Measurements from ENCODE around the gene INPP1.

- PRO-cap = no peak
- RAMPAGE, long total RNA = no peak
These were observed 37.9 kb upstream of the COL5A2 start for GRCh38 chr2:189217412-189217994.

GRCh38 chr2:189286076-189286649 is 106.6 kb upstream of the COL5A2 start:
- PRO-cap = no peak
- RAMPAGE, long total RNA = no peak

GRCh38 chr2:189670256-189670781 is 4.2 kb upstream of the ANKAR start:
- PRO-cap = no peak
- RAMPAGE, long total RNA = no peak

DNA sequence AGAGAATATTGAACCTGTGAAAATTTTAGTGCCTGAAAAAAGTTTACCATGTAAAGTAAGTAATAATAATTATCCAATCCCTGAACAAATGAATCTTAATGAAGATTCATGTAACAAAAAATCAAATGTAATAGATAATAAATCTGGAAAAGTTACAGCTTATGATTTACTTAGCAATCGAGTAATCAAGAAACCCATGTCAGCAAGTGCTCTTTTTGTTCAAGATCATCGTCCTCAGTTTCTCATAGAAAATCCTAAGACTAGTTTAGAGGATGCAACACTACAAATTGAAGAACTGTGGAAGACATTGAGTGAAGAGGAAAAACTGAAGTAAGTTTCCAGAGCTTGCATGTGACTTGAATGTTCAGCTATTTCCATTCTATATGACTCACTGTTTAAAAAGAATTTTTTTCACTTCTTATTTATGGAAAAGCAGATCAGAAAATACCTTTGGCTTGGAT is 70.6 kb downstream of the PMS1 start:
- PRO-cap = no peak
- RAMPAGE, long total RNA = no peak

DNA sequence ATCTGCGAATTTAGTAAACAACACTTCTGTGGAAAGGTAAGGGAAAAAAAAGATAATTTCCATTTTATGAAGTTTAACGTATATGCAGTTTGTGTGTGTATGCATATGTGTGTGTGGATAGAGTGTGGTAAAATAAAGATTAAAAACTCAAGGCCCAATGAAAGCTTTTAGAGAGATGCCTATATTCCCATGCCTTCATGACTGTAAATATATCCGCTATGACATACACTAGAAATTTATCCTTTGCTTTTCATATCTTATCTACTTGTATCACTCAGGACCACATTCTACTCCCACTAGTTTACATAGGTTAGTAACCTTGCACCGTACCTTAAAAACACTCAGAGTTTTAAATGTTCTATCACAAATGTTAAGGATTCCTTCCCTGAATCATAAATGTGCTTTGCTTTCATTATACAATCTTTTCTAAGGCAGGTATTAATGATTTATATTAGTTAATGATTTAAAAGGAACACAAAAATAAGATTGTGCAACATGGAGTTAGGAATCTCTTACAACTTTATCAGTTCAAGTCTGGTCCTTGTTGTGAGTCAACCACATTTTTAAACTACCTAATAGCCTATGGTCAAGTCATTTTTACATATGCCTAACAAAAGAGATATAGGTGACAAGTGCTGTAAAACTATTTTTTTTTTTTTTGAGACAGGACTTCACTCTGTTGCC is 8.4 kb upstream of the INPP1 start:
- PRO-cap = no peak
- RAMPAGE, long total RNA = no peak

- PRO-cap = bidirectional peak, plus-strand start at chr2:190343589, minus-strand start at chr2:190343552; bidirectional peak, plus-strand start at chr2:190344025, minus-strand start at chr2:190343959
- RAMPAGE, long total RNA = start-site peak on the plus strand at chr2:190343893-190343918, 48 reads; start-site peak on the plus strand at chr2:190344012-190344022, 34 reads
These were observed at the start of gene INPP1 for GRCh38 chr2:190343374-190344203. INPP1 (plus strand) TSS chr2:190343589.

- PRO-cap = no peak
- RAMPAGE, long total RNA = no peak
These were observed 16.6 kb downstream of the INPP1 start for GRCh38 chr2:190359739-190360540.

GRCh38 chr2:190500791-190501505 is 33.6 kb downstream of the NEMP2 start:
- PRO-cap = no peak
- RAMPAGE, long total RNA = start-site peak on the plus strand at chr2:190501004-190501051, 25 reads

DNA sequence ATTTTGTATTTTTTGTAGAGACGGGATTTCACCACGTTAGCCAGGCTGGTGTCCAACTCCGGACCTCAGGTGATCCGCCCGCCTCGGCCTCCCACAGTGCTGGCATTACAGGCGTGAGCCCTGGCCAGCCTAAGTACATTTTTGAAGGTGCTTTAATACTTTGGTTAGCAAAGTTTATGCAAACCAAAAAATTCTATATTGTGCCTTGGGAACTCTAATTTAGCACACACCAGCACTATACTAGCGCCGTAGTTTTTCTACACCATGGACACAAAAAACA is 1.1 kb upstream of the NAB1 start:
- PRO-cap = no peak
- RAMPAGE, long total RNA = no peak

DNA sequence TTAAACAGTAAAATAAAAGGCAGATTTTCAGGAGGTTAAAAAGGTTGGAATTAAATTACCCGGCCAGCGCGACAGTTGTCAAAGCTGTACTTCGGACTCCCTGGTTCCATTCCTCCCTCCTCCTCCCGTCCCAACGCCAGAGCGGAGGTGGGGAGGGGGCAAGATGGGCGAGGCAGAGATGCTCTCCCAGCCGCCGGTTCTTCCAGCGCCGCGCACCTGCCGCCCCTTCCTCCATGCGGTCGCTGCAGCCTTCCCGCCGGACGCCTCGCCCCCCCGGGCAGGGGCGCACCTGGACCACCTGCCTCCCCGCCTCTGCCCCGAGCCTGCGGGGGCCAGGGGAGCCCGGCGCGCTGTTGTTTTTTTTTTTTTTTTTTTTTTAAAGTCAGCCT is 728 bp upstream of the NAB1 start:
- PRO-cap = unidirectional peak, plus-strand start at position 139 of the sequence; bidirectional peak, plus-strand start outside the sequence, minus-strand start at position 325 of the sequence
- RAMPAGE, long total RNA = no peak

DNA sequence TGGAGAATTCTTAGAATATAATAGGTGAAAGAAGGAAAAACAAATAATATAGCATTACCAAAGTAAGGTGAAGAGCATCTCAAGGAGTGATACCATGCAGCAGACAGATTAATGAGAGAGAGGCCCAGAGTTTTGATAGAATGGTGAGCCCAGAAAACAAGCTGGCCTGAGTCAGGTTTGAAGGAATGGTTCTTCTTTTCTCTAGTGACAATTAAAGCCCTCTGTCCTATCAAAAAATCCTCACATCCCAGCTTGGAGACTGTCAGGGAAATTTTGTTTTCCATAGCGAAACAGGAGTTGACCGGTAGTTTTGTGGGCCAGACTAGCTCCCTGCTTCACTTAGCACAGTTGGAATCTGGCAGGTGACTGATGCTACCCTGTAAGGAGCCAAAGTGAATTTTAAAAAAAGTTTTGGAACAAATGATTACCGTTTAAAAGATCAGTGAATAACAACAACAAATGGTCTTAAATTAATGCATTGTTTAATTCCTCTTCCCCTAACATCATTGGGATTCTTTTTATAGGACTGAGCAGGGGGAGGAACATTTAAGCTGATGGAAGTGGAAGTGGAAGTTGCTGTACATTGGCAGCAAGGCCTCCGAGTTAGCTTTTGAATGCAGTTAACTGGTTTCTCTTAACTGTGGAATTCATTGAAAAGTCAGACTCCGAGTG is 6.7 kb downstream of the NAB1 start:
- PRO-cap = no peak
- RAMPAGE, long total RNA = no peak

GRCh38 chr2:190718657-190719158 is 69.8 kb downstream of the NAB1 start:
- PRO-cap = no peak
- RAMPAGE, long total RNA = no peak

DNA sequence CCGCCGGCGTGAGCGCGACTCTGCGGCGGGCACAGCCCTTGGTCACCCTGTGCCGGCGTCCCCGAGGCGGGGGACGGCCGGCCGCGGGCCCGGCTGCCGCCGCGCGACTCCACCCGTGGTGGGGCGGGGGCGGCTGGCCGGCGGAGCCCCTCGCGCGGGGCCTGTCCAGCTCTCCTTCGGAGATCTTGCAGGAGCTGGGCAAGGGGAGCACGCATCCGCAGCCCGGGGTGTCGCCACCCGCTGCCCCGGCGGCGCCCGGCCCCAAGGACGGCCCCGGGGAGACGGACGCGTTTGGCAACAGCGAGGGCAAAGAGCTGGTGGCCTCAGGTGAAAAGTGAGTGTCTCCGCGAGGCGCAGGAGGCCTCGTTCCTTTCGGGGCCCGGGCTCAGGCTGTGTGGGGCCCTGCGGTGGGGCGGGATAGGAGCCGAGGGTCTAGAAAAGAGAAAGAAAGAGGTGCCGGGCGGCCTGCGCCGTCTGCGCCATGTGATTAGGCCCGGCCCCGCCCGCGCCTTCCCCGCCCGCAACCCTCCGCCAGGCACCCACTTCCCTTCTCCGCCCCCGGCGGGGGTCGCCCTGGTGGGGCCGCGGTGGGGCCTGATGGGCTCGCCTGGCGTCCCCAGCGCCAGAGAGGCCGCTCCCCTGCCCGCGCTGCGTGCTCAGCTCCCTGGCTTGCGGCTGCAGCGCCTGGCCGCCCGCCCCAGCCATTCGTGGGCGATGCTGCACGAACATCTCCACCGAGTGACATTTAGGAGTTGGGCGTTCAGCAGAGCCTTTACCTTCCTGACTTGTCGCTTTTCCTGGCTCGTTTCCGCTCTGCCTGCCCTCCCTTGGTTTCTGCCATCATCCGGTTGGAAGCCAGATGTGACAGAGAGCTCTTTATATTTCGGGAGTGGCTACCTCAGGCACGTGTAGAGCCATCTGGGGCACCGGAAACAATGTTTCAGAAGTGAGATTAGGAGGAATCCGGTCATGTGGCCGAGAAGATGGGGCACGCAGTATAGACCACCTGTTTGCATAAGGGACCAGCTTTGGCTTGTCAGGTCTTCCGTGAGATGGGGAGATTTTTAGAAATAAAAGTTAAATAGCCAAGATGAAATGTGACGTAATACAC is 871 bp downstream of the GLS start:
- PRO-cap = bidirectional peak, plus-strand start at position 741 of the sequence, minus-strand start at position 850 of the sequence
- RAMPAGE, long total RNA = no peak

DNA sequence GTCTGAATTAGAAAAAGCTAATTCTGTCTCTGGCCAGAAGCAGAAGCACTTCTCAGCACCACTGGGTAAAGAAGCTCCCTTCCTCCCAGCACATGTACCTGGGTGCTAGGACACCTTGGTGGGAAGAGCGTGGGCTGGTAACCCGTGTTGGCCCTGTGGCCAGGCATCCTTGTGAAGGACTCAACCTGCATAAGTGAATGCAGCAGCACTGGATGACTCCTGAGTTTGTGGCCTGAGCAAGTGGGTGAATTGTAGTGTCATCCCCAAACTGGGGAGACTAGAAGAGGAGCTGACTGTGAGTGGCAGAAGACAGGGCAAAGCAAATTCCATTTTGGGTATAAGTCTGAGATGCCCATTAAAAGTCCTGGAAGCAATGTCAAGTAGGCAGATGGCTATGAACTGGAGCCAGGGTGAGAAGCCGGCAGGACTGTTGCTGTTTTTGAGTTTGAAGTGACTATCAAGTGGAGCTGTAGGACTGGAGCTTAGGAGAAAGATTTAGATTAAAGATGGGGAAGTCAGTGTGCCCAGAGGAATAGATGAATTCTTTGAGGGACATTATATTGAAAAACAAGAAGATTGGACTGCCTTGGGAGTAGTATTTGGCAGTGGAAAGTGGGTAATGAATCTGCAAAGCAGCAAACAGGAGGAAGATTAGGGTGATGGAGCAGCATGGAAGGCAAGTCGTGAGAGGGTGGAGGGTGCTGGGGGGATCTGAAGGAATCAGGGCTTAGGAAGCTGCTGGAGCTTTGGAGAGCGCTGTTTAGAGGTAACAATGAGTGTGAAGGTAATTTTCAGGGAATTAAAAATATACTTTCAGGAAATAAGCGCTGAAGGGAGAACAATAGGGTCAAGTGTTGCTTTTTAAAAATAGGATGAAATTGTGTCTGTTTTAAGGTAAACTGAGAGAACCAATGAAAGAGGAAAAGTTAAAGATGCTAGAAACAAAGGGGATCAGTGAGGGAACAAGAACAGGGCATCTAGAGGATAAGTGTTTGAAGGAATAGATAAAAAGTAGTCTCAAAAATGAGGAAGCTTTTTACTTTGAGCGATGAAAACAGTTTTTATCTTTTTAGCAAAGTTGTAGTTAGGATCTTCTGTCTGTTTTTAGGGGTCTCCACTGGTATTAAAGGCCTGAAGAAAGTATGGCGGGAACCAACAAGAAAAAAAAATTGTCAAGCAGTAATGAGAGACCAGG is 63.0 kb downstream of the STAT1 start:
- PRO-cap = no peak
- RAMPAGE, long total RNA = no peak

GRCh38 chr2:190970894-190971445 is 43.0 kb downstream of the STAT1 start:
- PRO-cap = no peak
- RAMPAGE, long total RNA = no peak

- PRO-cap = no peak
- RAMPAGE, long total RNA = no peak
These were observed 13.0 kb downstream of the STAT1 start for GRCh38 chr2:191000925-191001504.

DNA sequence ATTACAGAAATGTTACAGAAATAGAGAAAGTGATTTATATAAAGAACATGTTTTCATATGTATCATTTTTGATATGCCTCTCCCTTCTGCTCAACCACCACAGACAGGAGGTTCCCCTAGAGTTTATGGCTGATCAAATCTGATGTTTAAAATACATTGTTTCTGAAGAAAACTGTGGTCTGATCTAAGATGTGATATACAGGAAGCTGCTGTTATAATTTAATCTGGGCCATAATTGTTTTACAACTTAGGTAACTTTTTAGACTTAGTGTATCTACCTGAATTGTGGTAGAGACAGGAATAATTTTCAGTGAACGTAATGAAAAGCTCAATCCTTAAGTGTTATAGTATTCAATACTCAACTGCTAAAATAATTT is 37.0 kb downstream of the STAT4 start:
- PRO-cap = no peak
- RAMPAGE, long total RNA = no peak

DNA sequence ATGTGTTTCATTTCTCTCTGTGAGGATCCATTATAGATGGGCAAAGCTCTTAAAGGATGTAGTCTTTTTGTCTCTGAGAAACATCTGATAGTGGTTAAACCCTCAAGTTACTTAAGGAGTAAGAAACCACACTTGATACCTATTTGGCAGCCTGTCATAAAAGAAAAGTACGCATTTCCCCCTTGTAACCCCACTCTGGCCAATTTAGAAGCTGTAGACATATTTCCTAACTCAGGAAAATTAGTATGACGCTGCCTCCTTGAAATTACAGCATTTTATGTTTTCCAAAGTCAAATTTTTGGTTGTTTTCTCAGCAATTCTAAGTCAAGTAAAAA is 2.0 kb downstream of the STAT4 start:
- PRO-cap = no peak
- RAMPAGE, long total RNA = no peak

GRCh38 chr2:191360453-191361277 is 115.5 kb downstream of the MYO1B start:
- PRO-cap = no peak
- RAMPAGE, long total RNA = no peak

GRCh38 chr2:191691663-191692350 is 13.9 kb downstream of the NABP1 start:
- PRO-cap = no peak
- RAMPAGE, long total RNA = no peak